Bronchial epithelial cell (primary cell): ENCODE measurements around the genes GPR151 and HTR4.

DNA sequence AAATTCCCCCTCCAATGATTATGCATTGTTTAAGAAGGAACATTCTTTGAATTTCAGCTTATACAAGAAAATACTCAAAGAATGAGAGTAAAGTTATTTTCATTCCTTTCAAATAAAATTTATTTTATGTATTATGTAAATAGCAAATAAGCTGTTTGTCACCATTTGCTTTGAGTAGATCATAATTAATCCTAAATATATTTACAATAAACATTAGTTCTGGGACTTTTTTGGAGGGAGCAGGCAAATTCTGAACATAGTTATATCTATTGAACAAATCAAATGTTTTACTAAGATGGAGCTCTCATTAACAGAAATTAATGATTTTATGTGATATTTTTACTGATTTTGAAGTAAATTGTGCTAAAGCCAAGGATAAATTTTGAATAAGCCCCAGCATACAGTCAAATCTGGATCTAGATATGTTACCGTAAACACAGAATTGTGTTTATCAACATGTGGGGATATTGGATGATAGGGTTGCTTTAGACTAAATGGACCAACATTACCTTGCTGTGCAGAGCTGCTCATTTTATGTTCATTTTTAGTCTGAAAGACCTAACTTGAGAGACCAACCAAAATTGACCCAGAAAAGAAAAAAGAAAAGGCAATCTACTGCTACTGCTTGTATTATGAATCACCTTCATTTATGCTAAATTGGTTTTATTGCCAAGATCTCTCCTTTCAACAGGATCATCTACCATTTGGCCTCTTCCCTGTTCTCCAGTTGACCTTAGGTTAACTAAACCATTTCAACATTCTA is 48.7 kb upstream of the POU4F3 start:
- RRBS, 2 experiments = no CpG with 5 or more reads among the region's 1 CpG

DNA sequence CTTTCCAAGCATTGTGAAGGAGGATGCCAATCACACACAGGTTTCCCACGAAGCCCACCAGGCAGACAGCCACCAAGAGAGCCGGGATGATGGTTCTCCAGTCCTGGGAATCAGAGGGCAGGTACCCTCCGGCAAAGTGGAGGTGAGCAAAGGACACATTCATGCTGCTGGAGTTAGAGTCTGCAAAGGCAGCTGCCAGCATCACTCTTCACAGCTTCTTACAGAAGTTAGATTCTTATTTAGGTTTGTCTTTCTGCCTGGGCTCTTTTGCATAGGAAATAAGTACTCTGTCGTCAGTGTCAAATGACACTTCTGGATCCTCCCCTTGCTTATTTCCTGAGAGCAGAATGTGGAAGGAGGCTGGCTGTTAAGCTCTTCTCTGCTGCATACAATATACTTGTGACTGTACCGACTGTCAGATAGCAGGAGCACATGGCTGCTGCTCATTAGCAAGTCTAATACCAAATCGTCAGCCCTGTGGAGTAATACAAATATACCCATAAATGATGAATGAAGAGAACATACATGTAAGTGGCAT is at the start of gene GPR151:
GPR151 (minus strand) TSS at position 279 of the 538 bp plus-strand sequence.
- RRBS, 2 experiments = 76% methylated on average over 2 of the region's 6 CpGs; no CpG with 5 or more reads in 1 of the 2 experiments

DNA sequence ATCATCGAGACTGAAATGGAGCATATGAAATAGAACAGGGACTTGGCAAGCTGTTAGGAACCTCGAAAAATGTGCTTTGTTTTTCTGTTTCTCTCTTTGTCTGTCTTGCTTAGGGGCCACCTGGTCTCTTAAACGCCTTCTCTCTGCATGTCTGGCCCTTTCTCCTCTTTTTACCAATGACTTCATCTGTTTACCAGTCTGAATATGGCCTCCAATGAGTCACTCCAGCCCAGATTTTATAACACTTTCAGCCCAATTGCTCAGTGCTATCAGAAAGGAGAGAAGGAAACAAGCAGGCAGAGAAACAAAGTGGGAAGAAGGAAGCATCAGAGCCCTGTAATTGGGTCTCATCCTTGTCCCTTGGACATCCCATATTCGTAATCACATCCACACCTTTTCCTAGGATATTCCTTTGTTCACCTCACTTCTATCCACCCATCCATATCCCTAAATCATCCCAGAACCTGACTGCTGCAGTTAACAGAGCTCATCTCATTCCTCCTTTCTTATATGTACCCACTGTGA is 151.7 kb upstream of the GPR151 start:
- RRBS, 2 experiments = no CpG with 5 or more reads among the region's 4 CpGs

DNA sequence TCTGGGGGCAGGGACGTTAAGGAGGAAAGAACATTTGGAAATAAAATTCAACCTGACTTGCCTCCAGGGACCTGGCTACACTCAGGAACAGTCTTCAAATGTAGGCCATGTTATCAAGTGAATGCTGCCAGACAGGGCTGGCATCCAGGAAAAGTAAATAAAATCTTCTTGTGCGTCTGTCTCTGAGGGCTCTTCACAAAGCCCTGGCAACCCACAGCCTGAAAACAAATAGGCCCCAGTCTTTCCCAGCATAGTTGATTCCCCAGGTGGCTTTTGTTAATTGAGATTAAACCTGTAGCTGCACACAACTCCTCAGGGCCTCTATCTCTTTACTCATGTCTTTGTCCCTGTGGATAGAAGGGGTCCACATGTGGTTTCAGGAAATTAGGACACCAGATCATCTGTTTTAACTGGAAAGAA is 55.5 kb downstream of the STK32A start:
- RRBS, 2 experiments = no CpG with 5 or more reads among the region's 2 CpGs

- RRBS, 2 experiments = no CpG with 5 or more reads among the region's 3 CpGs
Measured at GRCh38 chr5:147383154-147383580, 126.7 kb downstream of the DPYSL3 start.

GRCh38 chr5:147403485-147403917 is 106.4 kb downstream of the DPYSL3 start:
- RRBS, 2 experiments = no CpG with 5 or more reads among the region's 3 CpGs

DNA sequence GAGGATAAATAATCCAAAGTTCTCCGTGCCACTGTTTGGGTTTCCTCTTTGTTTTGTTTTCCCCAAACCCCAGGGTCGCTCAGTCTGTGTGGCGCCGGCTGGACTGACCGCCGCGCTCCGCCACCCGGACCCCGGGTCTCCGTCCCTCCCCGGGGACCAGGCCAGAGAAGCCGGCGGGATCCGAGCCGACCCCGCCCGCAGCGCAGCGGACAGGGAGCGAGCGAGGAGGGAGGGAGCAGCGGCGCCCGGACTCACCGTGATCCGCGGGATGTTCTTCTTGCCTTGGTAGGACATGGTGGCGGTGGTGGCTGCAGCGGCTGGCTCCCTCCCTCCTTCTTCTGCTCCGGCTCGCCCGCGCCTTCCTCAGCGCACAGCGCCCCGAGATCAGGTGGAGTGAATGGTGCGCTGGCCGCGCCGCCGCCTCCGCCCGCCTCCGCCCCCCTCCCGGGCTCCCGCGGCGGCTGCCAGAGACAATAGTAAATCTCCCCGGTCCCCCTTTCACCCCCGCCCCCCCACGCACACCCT is 56.5 kb downstream of the DPYSL3 start:
- RRBS, 2 experiments = under 1 to 1% methylated on average over 24 to 31 of the region's 52 CpGs

GRCh38 chr5:147818364-147818893 is 13.0 kb downstream of the SPINK1 start:
- RRBS, 2 experiments = no CpG with 5 or more reads among the region's 1 CpG

DNA sequence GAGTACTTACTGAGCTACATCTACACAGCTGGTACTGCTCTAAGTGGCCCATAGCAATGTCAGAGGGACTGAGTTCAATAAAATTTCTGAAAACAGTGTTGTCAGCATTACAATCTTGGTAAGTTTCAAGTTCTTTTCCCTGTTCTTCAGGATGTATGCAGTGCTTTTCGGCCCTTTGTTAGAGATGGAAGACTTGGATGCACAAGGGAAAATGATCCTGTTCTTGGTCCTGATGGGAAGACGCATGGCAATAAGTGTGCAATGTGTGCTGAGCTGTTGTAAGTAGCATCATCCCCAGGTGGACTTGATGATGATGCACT is 25.5 kb downstream of the SPINK5 start:
- RRBS, 2 experiments = no CpG with 5 or more reads among the region's 2 CpGs

GRCh38 chr5:148101654-148102023 is 37.9 kb downstream of the SPINK5 start:
- RRBS, 2 experiments = no CpG with 5 or more reads among the region's 5 CpGs

GRCh38 chr5:148654448-148654976 is at the start of gene HTR4:
Gene HTR4, minus strand, starts transcription at chr5:148654527.
- RRBS, 2 experiments = 2% methylated on average over 4 of the region's 14 CpGs

DNA sequence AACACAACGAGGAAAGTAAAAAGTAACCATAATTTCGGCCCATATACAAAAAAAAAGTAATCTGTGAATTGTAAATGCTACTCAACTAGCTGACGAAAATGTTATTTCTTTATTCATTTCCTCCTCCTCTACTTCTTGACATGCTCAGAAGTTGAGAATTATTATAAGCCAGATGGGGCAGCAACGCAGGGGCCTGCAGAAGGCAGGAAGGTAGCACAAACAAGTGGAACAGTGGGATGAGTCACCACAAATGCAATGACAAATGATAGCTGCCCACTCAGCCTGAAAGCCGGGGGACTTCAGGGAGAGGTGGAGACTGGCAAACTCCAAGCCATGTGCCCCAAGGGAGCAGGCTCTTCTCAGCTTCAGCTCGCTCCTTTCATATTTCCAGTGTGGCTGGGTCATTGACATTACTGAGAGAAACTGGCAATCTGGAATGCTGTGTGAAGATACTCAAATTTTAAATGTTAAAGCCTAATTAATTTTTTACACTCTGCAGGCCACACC is 21.1 kb upstream of the ADRB2 start:
- RRBS, 2 experiments = no CpG with 5 or more reads among the region's 6 CpGs

- RRBS, 2 experiments = no CpG with 5 or more reads among the region's 4 CpGs
Measured at GRCh38 chr5:148855387-148856085, 29.1 kb downstream of the ADRB2 start.

DNA sequence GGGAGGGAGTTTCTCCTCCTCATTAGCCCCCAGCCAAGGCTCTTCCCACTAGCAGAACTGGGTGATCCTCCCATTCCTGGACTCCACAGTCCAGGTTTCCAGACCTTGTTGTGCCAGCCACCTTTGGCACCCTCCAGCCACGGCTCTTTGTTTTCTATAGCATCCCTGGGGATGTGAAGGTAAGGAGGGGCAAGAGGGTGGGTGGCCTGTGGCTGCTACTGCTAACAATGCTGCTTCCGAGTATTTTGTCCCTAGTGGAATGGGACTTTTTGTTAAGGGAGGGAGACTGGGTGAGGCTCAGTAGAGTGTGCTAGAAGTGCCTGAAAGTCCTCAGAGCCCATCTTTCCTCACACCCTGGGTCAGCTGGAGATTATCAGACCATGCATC is 94.5 kb downstream of the ADRB2 start:
- RRBS, 2 experiments = no CpG with 5 or more reads among the region's 2 CpGs

- RRBS, 2 experiments = no CpG with 5 or more reads among the region's 11 CpGs
Measured at GRCh38 chr5:148978812-148979729, 83.8 kb downstream of the SH3TC2 start.

DNA sequence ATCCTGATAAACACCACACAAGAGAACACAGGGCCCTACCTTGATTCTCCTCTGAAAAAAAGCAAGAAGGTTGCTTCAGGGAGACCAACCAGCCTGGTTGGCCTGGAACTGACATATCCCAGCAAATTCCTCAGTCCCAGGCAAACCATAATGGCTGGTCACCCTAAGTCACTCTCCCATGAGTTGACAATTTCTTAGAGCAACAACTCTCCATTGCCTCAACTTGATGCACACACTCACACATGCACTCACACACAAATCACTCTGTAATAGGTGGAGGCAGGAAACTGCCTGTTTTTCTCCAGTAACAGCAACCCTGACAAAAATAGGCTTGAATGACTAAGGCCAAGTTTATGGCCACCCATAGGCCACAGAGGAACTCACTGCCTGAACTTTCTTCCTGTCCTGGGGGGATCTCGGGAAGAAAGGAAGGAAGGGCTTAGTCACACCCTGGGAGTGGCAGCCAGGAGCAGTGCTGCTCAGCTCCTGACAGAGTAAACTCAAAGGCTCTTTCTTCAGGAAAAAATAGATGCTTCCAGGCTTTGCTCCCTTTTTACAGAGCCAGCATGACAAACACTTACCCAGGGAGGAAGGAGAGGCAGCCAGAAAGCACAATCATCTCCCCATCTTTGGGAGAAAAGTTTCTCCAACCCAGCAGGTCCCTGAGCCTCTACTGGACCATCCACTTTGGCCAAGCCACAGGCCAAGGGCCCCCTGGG is 459 bp downstream of the SH3TC2 start:
- RRBS, 2 experiments = no CpG with 5 or more reads among the region's 1 CpG

DNA sequence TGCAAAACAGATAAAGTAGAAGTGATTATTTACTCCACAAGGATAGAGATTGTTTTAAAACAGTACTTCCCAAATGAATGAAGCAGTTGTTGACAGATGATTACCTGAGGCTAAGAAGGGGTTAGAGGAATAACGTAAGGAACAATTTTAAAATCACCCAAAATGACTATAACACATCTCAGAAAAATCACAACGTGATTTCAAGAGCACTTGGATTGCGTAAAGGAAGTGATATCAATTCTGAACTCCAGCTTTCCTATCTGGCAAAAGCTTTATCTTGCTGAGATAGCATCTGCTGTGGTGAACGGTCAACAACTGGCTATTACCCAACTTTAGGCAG is 9.0 kb downstream of the ABLIM3 start:
- RRBS, 2 experiments = no CpG with 5 or more reads among the region's 4 CpGs

DNA sequence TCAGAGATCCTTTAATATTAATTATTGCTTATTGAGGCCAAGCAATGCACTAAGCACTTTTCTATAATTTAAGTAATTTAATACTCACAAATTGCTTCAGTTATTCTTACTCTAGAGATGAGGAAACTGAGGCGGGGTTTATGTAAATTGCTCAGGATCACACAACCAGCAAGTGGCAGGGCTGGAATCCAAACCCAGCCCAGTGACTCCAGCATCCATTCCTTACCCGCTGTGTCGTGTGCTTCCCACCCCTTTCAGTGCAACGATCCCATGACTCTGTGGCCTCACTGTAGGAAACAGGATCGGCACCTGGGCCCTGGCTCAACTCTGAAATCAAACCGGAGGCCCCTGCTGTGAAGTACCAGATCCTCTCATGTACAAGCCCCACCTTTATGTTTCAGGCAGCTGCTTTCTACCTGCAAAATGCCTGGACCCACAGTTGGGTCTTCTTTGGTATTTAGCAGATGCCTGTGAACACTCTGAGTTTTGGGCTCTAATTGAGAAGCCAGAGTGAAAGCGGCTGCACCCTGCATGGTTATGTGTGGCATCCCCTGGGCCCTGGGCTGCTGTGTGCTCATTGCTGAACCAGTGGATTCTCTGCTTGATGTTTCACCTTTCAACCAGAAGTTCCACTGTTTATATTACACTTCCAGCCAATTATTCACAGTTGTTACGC is 36.6 kb downstream of the ABLIM3 start:
- RRBS, 2 experiments = no CpG with 5 or more reads among the region's 8 CpGs

GRCh38 chr5:149304230-149304867 is 32.7 kb downstream of the AFAP1L1 start:
- RRBS, 2 experiments = no CpG with 5 or more reads among the region's 11 CpGs

GRCh38 chr5:149335394-149335919 is 9.8 kb upstream of the GRPEL2 start:
- RRBS, 2 experiments = no CpG with 5 or more reads among the region's 6 CpGs